AG10803 (cell line): ENCODE data around the gene DIMT1.

DNA sequence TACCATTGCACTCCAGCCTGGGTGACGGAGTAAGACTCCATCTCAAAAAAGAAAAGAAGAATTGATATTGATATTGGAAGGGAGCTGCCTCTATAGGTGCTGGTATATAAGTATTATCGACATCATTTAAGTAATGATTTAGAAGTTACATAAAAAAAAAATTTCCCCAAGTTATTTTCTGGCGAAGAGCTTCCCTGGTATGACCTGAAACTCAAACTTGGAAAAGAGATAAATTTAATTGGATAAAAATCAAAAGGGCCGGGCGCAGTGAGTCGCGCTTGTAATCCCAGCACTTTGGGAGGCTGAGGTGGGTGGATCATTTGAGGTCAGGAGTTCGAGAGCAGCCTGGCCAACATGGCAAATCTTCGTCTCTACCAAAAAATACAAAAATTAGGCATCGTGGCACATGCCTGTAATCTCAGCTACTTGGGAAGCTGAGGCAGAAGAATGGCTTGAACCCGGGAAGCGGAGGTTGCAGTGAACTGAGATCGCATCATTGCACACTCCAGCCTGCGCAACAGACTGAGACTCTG lies 4.2 kb downstream of the ZSWIM6 start:
- RRBS, result no CpG with 5 or more reads among the region's 14 CpGs

DNA sequence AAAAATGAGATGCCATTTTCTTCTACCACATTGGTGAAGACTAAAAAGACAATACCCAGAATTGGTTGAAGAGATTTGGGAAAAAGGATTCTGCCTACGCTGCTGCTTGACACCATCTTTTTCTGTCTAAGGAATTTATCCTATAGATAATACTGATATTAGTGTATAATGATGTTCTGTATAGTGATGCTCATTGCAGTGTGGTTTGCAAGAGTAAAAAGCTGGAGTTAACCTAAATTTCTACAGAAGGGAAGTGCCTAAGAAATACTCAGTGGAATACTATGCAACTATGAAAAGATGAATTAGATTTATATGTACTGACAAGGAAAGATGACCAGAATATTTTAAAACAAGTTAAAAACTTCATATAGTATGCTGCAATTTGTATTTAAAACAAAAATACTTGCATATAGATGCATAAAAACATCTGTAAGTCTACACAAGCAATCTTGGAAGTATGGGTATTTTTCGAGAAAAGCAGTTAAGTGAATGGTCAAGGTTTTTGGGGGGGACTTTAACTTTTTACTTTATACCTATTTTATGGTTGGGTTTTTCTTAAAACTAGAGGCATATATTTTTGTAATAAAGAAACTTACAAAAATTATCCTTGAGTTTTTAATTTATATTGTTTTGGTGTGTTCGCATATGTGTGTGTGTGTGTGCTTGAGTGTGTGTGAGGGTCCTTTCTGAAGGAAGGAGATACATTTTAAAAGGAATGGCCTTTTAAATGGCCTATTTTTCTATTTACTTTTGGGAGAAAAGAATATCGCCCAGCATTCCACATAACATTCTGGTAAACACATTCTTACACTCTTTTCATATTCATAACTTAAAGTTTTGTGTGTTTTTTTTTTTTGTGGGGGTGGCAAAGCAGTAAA lies 5.5 kb downstream of the ZSWIM6 start:
- RRBS, result no CpG with 5 or more reads among the region's 4 CpGs

DNA sequence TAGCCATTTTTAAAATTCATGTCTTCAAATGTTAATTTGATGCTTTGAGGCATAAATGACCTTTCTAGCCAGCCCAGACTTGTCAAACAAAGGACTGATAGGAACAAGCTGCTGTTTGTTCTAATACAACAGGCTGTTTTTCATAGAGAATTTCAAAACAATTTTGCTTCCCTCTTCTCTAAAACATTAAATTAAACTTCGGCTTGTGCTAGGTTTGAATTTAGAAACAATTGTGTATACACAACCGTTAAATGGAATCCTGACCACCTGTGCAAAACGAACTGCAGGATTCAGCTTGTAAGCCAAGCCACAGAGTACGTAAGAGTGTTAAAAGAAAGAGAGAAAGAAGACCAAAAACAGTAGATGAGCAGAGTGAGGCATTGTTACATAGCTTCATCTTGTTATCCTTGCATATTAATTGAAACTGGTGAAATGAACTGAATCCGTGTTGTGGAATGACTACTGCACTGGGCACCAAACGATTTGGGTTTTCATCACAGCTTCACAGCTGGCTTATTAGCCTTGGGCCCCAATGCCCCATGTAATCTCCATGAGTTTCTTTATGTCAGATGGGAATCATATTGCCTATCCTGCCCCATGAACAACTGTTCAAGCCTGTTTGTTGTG lies 100.1 kb downstream of the ZSWIM6 start:
- RRBS, result no CpG with 5 or more reads among the region's 6 CpGs

- RRBS, result no CpG with 5 or more reads among the region's 4 CpGs
Measured at GRCh38 chr5:61446935-61448158, 115.3 kb downstream of the ZSWIM6 start.

DNA sequence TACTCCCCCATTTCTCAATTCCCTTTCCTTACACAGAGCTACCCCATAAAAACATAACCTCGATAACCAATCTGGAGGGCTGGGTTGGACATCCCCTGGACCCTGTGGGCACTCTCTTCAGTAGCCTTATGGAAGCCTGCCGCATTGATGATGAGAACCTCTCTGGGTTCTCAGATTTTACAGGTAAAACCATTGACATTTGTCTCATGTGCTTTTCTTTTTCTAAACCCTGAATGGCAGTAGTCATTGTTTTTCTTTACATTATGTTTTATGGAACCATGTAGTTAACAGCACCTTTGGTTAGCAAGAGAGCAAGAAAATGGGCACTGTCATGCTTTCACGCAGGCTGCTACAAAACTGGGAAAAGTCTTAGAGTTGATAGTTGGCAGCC lies 198.0 kb downstream of the ZSWIM6 start:
- RRBS, result no CpG with 5 or more reads among the region's 3 CpGs

- RRBS, result 9% methylated on average over 37 of the region's 88 CpGs
Measured at GRCh38 chr5:61625520-61626785, 293.9 kb downstream of the ZSWIM6 start.

DNA sequence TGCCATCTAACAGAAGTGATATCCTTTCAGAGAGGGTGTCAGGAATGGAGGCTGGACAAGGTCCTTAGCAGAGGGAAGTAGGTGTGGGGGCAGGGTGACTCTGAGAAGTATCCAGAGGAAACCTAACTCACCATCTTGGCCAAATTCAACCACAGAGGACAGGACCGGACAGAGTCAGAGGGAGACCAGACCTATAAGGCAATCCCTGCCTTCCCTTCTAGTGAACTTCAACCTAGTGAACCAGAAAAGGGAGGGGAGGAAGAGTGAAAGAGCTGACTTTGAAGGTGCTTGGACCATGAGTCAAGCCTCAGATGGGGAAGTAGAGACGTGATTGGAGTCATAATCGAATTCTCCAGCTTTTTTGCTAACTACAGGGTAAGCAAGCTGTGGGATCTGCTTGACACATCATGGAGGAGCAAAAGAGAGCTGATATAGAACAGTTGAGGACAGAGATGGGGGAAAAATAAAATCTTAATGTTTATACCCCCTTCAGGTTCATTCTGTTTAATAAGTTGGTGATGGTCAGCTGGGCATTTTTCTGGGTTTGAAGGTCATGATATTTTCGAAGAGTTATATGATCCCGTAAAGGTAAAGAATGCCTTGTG lies 18.7 kb upstream of the KIF2A start:
- RRBS, result no CpG with 5 or more reads among the region's 5 CpGs

- RRBS, result under 1% methylated on average over 35 of the region's 68 CpGs
Measured at GRCh38 chr5:62402852-62404166, at the start of gene DIMT1. TSS of gene DIMT1 (minus strand) at chr5:62403905.

GRCh38 chr5:62621118-62621601 lies 42.5 kb downstream of the LRRC70 start:
- RRBS, result no CpG with 5 or more reads among the region's 10 CpGs

- RRBS, result no CpG with 5 or more reads among the region's 3 CpGs
Measured at GRCh38 chr5:63155134-63155486, 576.5 kb downstream of the LRRC70 start.

DNA sequence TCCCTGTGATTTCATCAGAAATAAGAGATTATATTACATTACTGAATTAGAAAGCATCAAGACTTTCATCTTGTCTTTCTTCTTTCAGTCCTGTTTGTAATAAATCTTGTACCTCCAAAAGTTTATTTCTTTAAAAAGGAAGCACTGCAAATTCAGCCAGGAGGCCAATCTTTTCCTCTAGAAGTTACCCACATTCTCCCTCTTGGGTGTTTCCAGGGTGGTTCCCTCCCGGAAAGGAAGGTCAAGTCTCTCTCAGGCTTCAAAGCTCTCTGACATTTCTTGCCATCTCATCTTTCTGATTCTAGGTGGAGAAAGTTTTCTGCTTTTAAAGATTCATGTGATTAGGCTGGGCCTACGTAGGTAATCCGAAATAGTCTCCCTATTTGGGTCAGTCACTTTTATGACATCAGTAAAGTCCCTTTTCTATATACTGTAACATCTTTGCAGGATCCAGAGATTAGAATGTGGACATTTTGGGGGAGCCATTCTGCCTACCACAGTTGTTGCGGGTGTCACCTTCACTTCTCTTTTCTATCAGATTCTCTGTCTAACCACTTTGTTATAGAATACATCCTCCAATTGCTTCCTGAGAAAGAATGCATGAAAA lies 2.0 kb upstream of the RNF180 start:
- RRBS, result no CpG with 5 or more reads among the region's 4 CpGs

DNA sequence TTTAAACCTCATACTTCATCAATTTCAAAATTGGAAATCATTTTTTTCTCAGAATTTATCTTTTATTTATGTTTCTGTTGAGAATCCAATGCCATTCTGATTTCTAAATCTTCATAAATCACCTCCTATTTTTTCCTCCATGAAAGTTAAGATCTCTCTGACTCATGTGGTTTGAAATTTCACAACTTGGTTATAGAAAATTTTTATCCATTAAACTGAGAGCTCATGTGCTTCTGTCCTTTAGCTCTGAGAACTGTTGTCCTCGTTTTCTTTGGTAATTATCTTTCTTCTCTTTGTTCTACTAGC lies 1.5 kb upstream of the RNF180 start:
- RRBS, result no CpG with 5 or more reads among the region's 1 CpG

DNA sequence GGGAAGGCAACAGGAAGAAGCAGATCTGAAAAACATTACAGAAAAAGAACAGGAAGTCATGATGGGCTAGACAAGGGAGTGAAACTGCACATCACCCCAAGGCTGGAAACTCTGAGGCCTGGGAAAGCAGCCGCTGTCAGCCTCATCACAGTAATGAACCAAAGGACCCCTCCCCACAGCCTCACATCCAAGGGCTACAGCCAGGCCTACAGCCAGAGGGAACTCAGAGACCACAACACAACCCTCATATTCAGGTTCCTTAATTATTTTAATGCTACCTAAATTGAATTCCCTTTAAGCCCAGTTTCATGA lies 258.5 kb downstream of the CWC27 start:
- RRBS, result no CpG with 5 or more reads among the region's 1 CpG

GRCh38 chr5:65034524-65035143 lies 265.9 kb downstream of the CWC27 start:
- RRBS, result 37% methylated on average over 6 of the region's 17 CpGs

DNA sequence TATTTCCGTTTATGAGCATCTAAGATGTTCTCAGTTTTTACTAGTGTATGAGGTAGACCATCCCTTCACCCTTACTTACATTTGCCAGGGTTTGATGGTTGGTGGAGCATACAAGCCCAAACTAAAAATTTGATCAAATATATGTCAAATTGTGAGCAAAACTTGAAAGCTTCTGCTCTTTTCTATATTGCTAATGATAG lies 267.5 kb downstream of the CWC27 start:
- RRBS, result no CpG with 5 or more reads among the region's 1 CpG

GRCh38 chr5:65258568-65259056 lies 223.1 kb downstream of the ADAMTS6 start:
- RRBS, result no CpG with 5 or more reads among the region's 1 CpG

DNA sequence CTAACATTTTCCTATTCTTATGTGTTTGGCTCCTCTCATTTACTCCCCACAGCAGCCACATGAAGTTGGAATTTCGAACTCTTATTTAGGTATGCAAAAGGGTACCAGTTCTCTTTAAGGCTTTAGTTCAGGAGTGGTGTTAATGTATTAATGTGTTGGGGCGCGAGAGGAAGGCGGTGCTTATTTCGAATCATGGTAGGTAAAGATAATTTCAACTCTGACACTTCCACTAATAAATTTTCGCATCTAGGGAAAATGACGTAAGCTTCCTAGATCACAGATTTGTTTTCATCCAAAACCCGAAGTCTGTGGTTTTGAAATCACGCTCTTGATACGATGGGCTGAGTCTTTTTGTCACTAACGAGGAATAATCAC lies 642 bp downstream of the PPWD1 start:
- RRBS, result no CpG with 5 or more reads among the region's 11 CpGs

DNA sequence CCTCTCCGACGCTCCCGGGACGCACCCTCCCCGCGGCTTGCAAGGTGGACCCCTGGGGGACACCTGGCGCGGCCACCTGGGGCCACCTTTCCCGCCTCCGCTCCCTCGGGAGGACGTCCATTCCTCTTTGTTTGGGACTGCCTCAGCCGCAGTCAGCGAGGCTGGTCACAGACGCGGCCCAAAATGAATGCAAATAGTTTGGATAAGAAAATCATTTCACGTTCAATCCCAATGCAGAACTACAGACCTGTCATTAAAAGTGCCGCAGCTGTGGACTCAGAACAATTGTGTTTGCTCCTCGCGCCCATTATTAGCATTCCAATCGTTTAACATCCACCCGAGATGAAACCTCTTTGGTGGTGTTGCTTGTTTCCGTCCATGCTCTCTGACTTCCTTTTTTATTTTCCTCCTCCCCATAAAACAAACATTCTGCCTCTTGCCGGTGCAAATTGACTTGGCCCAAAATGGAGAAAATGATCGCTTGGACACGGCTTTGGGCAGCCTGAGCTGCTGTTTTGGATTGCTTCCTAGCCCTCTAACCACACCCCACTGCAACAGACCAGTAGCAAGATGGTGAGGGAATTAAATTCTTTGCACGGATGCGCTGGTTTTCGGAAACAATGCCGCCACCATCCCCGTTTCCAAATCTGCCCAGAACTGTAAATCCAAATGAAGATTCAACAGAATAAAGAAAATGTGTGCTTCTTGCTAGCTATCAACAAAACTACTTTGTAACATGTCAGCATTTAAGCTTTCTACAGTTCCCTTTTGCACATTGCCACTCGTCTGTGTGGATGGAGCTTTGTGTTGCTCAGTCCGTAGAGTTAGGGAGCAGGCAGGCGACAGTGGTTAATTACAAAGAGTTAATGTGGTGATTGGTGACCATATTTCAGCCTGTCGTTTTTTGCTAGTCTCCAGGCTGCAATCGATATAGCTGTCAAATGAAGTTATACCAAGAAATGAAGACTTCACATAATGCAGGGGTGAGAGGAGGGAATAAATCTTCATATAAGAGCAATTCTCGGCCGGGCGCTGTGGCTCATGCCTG lies 829 bp downstream of the NLN start:
- RRBS, result 2% methylated on average over 3 of the region's 39 CpGs

DNA sequence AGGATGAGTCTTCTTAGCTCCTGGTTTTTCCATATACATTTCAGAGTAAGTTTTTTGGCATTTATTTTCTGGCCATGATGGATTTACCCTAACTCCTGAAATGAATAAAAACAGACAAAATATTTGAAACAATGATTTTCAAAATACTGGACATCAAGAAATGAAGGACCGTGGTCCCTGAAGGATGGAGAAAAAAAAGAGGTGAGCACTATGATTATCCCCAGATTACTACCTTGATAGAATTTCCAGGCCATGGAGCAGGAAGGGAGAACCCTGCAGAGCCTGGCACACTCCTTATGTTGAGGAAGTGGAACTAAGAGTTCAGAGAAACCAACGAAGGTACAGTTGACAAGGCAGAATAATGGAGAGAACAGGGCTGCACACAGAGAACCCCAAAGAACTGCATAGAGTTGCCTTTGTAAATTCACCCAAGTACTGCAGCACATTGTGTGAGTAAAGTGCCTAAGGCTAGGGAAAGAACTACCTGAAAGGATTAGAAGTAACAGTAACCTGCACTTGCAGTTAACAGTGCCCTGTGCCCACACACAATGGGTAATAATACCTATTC lies 57.0 kb upstream of the SREK1 start:
- RRBS, result no CpG with 5 or more reads among the region's 2 CpGs